Prostate gland (tissue), 2 donors: ENCODE measurements around a stretch of chr2.

DNA sequence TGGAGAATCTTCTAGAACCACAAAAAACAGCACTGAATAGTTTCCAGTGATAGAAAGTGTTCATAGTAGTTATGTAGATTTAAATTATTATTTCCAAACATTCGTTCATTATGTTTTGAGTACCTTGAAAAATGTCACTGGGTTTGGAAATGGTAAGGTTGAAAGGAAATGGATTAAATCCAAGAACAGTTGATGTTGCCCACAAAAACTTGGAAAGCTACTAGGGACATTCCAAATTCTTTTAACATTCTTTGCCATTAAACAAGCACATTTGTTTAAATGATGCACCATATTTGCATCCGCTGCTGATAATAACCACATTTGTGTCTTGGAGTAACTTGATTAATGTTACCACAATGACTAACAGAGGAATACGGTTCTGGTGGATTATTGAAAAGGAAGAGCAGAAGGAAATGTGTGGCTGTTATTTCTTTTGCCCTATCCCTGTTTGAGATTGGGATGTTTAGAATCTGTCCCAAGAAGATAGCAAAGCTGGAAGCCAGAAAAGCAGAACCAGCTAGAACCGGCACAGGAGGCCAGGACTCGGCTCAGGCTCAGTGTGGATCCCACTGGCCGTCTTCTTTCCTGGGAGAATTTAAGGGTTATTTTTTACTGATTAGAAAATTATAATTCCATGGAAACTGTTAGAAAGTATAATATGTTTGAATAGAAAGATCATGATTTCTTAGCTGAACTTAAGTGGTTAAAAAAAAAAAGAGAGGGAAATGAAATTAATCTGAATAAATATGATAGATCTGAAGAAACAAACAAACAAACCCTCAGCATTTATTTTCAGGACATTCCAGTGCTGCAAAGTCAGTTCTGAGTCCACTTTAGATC is 39.1 kb upstream of the RASGRP3 start:
- PRO-cap: no peak
- RAMPAGE, long total RNA, 2 experiments: no peak in any of the 2 experiments

GRCh38 chr2:33442645-33443117 is 33.8 kb upstream of the RASGRP3 start:
- PRO-cap: no peak
- RAMPAGE, long total RNA, 2 experiments: no peak in any of the 2 experiments

- PRO-cap: no peak
- RAMPAGE, long total RNA, 2 experiments: no peak in any of the 2 experiments
Observed at GRCh38 chr2:33482429-33482868, 6.0 kb downstream of the RASGRP3 start.

DNA sequence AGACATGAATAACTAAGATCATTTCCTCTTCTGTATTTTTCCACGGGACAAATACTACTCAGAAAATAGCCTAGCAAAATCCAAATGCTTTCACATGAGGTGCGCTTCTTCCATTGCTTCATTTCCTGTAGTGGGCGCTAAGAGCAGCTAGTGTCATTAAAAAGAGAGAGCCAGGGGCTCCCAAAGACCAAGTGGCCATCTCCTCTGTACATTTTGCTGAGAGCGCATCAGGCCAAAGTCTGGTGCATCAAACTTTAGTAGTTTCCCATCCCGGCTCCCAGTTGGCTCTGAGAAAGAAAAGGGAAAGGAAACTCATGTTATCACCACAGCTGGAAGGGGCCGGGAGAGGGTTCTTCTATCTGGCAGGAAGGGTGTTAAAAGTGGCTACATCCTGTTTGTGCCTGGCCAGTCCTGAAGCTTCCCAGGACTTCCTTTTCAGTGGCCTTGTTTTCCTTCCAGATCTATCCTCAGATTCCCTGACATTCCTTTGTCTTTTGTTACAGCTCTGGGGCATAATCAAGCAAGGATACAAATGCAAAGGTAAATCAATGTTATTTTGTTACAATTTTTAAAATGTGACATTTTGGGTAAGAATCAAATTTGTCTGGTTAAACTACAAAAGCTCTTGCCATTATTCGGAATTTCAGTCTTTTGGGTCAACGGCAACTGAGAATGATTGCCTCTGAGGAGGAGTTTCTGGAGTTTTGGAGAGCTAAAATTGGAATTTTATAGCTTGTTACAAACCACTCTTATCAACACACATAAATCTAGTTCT is 43.9 kb downstream of the FAM98A start:
- PRO-cap: no peak
- RAMPAGE, long total RNA, 2 experiments: no peak in any of the 2 experiments

- PRO-cap: no peak
- RAMPAGE, long total RNA, 2 experiments: no peak in any of the 2 experiments
Observed at GRCh38 chr2:34242250-34242654, 643.2 kb upstream of the FAM98A start.

- PRO-cap: no peak
- RAMPAGE, long total RNA, 2 experiments: no peak in any of the 2 experiments
Observed at GRCh38 chr2:34677182-34678148, 1078.4 kb upstream of the FAM98A start.

DNA sequence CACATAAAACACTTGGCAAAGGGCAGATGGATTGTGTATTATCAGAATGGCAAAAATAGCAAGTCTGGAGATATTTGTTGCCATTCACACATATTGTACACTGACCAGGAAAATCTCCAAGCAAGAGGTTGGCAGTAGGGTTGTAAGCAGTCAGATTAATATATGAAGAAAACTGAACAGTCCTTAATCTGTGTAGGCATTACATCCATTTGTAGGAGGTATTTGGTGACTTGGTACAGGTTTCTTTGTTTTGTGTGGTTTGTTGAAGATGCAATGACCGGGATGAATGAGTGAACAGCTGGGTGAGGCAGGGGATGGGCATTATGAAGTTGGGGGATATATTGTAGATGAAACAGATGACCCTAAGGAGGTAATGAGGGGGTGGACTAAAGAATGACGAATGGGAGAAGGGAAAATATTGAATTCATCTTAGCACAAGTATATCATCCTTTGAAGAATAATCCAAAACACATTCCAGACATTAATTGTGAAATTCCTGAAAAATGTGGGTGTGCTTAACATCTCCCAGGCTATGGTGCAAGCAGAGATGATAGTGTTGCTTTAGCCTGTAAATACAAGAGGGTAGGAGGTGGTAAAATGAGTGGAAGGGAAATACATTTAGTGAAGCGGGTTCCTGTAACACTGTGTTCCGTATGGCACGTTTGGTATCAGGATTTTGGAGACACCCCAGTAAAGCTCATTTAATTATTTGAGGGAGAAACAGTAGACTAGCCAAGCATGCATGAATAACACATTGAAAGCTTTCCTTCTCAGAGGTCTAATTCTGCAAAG is 5.8 kb downstream of the CRIM1 start:
- PRO-cap: no peak
- RAMPAGE, long total RNA, 2 experiments: no peak in any of the 2 experiments

DNA sequence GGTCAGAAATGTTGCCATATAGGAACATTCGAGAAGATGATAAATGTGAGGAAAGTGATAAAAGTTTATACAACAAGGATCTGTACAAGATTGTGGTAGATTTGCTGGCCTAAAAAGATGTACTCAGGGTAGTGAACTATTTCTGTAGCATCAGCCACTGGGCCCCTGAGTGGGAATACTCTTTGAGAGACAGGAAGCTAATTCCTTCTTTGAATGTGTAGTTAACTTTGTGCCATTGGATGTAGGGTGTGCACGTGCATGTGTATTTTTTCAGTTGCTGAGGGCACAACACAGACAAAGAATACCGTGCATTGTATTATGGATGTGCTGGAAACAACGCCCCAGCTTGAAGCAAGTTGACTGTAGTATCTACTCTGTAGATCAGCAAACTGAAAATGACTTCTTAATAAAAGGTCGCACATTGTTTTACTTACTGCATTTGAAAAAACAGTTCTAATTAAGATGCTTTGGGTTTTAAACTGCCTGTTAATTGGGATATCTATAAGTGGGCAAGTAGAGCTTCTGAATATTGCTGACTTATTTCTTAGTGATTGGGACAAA is 14.1 kb downstream of the CRIM1 start:
- PRO-cap: no peak
- RAMPAGE, long total RNA, 2 experiments: no peak in any of the 2 experiments

- PRO-cap: no peak
- RAMPAGE, long total RNA, 2 experiments: no peak in any of the 2 experiments
Observed at GRCh38 chr2:36414430-36414918, 58.9 kb downstream of the CRIM1 start.

- PRO-cap: no peak
- RAMPAGE, long total RNA, 2 experiments: no peak in any of the 2 experiments
Observed at GRCh38 chr2:36537127-36537649, 60.8 kb downstream of the FEZ2 start.

DNA sequence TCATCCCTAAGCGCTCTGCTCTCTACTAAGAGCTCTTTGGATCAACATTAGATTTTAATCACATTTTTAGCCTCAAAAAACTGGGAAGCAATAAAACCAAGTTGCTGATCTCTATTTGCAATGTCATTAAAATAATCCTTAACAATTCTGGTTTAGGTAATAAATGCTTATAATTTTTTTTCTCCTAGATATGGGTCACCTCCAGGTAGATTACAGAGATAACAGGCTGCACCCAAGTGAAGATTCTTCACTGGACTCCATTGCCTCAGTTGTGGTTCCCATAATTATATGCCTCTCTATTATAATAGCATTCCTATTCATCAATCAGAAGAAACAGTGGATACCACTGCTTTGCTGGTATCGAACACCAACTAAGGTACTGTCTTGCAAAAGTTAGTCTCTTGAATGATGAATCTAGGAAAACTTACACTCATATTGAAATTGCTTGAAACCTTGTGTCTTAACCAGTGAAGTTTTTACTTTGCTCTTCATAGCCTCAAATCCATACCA is 51.1 kb downstream of the FEZ2 start:
- PRO-cap: no peak
- RAMPAGE, long total RNA, 2 experiments: start-site peak on the plus strand in 2 of 2 experiments, centred at positions 231 to 318 of the sequence, 23 to 41 reads per replicate

- PRO-cap: no peak
- RAMPAGE, long total RNA, 2 experiments: start-site peak on the plus strand in 1 of 2 experiments, at chr2:36548540-36548557 at its widest, 29 reads per replicate
Observed at GRCh38 chr2:36548063-36548893, 49.7 kb downstream of the FEZ2 start.

GRCh38 chr2:36962884-36963463 is 3.4 kb downstream of the STRN start:
- PRO-cap: no peak
- RAMPAGE, long total RNA, 2 experiments: no peak in any of the 2 experiments

GRCh38 chr2:36964296-36965150 is 1.8 kb downstream of the STRN start:
- PRO-cap: no peak
- RAMPAGE, long total RNA, 2 experiments: no peak in any of the 2 experiments

DNA sequence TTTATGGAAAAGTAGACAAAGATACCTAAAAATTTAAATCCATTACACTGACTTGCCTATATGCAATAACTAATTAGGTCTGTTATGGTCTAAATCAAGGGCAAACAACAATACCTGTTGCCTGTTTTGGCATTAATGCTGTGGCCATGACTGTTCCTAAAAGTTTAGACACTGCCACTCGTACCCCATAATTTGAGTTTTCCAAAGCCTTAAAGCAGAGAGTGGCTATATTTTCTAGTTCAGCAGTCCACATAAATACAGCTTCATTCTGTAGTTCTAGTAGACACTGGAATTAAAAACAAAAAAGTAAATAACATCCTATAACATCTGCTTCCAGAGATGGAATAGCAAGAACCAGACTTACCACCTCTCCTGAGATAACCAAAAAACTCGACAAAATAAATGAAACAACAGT is 12.2 kb downstream of the HEATR5B start:
- PRO-cap: no peak
- RAMPAGE, long total RNA, 2 experiments: no peak in any of the 2 experiments

GRCh38 chr2:37147574-37148295 is 9.0 kb downstream of the EIF2AK2 start:
- PRO-cap: no peak
- RAMPAGE, long total RNA, 2 experiments: start-site peak on the minus strand in 1 of 2 experiments, at chr2:37147663-37147728 at its widest, 6 reads per replicate

GRCh38 chr2:37179857-37180333 is 8.6 kb downstream of the SULT6B1 start:
- PRO-cap: bidirectional peak, plus-strand start at chr2:37180274, minus-strand start at chr2:37180188
- RAMPAGE, long total RNA, 2 experiments: no peak in any of the 2 experiments

- PRO-cap: no peak
- RAMPAGE, long total RNA, 2 experiments: no peak in any of the 2 experiments
Observed at GRCh38 chr2:37570912-37571238, 100.6 kb downstream of the CDC42EP3 start.

GRCh38 chr2:37626147-37626600 is 45.3 kb downstream of the CDC42EP3 start:
- PRO-cap: no peak
- RAMPAGE, long total RNA, 2 experiments: no peak in any of the 2 experiments

GRCh38 chr2:37629328-37629617 is 42.2 kb downstream of the CDC42EP3 start:
- PRO-cap: no peak
- RAMPAGE, long total RNA, 2 experiments: no peak in any of the 2 experiments